Colon Carcinoma Metastatic in the Lung (tissue), 2 donors: ENCODE results near the gene SF3B5.

DNA sequence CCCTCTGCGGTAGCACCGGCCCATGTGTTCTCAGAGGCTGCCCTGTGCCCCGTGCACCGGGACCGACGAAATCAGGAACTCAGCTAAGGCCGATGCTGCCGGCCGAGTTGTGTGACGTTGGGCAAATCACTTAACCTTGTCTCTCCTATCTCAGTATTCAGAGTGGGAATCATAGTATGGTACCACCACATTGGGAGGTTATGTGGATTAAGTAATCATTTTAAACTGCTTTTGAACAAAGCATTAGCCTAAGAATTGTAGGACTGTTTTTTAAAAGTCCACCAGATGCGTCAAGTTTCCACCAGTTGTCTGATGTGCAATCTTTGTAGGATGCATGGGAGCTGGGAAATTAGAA lies 26.6 kb upstream of the FUCA2 start:
- PRO-cap, 2 experiments: peak in 1 of 2 experiments; most common minus-strand start position 81 of the sequence (in 1)

DNA sequence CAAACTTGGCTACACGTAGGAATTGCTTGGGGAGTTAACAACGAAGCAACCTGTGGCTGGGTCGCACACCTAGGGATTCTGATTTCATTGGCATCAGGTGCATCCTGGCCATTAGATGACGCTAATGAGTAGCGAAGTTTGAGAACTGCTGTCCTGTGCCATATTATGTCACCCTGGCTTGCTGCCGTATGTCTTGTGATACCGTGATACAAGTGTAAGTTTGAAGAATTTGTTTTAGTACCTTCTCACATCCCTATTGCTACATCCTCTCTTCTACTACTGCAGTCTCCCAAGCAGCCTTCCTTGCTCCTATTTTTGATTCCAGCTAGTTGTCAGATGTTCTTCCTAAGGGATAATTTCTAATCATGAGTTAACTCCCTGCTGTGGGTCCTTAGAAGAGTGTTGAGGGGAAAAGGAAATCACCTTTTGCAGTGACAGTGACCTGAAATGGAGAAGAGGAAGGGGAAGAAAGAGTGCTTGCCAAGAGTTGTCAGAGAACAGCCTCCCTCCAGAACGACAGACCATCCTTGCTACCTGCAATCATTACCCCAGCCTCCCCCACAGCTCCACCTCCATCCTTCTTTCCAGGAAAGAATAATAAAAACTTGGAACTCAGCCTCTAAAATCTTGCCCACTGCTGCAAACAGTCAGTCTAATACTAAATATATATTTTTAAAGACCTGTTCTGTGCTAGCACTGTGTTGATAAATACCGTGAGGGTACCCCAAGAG lies 28.5 kb upstream of the FUCA2 start:
- PRO-cap, 2 experiments: peak in 2 of 2 experiments; most common minus-strand start position 522 of the sequence (in 2)

DNA sequence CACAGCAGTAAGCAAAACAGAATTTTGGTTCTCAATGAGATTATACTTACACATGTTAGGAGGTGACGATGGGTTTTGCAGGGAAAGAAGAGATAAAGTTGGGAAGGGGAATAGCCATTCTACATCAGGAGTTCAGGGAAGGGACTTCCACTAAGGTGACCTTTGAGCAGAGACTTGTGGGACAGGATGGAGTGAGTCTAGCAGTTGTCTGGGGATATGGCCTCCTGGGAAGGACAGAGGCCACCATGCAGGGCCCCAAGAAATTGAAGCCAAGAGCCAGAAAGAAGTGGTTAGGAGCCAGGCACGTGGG lies 66.6 kb downstream of the PHACTR2 start:
- PRO-cap, 2 experiments: no peak in any of the 2 experiments

GRCh38 chr6:144064391-144064864 lies 30.9 kb downstream of the SF3B5 start:
- PRO-cap, 2 experiments: peak in 2 of 2 experiments; most common plus-strand start chr6:144064742 (in 1); most common minus-strand start chr6:144064691 (in 2)

DNA sequence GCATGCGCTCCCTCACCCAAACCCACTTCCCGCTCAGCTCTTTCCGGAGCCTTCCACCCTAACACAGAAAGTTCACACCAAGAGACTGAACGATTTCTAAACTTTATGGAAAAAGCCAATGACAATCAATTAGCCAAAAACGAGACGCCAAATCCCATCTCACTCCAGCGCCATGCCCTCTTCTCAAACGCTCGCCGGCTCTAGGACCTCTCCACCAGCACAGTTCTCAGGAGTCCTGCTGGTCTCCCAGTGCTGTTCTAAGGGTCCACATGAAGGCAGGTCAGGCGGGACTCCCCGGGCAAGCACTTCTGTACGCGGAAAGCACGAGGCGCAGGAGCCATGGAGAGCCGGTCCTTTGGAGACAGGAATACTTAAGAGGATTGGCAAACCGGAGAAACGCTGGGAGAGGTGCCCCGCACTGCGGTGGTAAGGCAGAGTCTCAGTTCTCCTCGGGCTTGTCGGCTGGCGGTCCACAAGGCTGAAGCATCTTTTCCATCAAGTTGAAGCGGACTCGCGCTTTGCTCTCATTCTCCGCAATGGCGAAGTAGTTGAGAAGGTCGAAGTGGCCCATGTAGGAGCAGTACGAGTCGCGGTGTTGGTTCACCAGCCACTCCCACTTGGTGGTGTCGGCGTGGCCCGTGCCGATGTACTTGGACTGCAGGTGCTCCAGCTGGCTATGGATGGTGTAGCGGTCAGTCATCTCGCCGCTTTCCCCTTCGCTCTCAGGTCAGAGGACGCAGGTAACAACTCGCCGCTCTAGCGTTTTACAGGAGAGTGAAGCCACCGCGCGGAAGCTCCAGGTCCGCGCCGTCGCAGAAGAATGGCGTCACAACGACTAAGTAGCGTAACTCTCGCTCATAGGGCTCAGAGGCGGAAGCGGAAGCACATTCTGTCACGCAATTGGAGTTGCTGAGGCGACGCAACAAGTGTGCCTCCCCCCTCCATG lies at the start of gene SF3B5:
TSS of gene SF3B5 (minus strand) at position 776 of the 946 bp plus-strand sequence.
- PRO-cap, 2 experiments: peak in 2 of 2 experiments; most common minus-strand start position 812 of the sequence (in 1)

- PRO-cap, 2 experiments: no peak in any of the 2 experiments
These were observed 9.4 kb downstream of the STX11 start for GRCh38 chr6:144159733-144160130.

DNA sequence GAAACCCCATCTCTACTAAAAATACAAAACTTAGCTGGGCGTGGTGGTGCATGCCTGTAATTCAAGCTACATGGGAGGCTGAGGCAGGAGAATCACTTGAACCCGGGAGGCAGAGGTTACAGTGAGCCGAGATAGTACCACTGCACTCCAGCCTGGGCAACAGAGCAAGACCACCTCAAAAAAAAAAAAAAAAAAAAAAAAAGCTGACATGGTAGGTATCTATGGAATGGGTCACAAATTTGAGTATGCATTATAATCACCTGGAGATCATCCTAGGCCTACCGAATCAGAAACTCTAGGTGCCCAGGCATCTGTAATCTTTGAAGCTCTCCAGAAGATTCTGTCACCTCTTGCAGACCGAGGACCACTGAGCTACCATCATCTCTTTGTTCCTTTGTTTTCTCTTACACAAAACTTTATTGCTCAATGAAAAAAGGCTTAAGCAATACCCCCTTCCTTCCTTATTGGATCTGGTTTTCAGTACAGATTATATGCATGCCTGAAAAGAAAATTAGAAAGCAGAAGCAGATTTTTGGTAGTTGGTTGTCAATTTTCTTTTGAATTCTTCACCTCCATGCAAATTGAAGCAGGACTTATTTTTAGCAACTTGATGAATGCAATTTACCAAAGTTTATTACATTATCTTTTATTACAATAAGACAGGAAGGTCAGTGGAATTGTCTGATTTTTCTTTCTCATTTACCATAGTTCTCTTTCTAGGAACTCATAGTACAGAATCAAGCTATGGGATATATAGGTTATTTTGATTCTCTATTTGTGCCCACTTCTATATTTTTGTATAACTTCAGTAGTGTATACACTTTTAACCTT lies 31.3 kb downstream of the STX11 start:
- PRO-cap, 2 experiments: no peak in any of the 2 experiments

- PRO-cap, 2 experiments: no peak in any of the 2 experiments
These were observed 19.7 kb upstream of the UTRN start for GRCh38 chr6:144265305-144265873.

- PRO-cap, 2 experiments: peak in 1 of 2 experiments; most common plus-strand start chr6:144330778 (in 1); most common minus-strand start chr6:144330668 (in 1)
These were observed 45.6 kb downstream of the UTRN start for GRCh38 chr6:144330524-144331273.

GRCh38 chr6:144364602-144365040 lies 79.5 kb downstream of the UTRN start:
- PRO-cap, 2 experiments: no peak in any of the 2 experiments

GRCh38 chr6:144557063-144557632 lies 272.0 kb downstream of the UTRN start:
- PRO-cap, 2 experiments: no peak in any of the 2 experiments

GRCh38 chr6:144560016-144560557 lies 275.0 kb downstream of the UTRN start:
- PRO-cap, 2 experiments: no peak in any of the 2 experiments

DNA sequence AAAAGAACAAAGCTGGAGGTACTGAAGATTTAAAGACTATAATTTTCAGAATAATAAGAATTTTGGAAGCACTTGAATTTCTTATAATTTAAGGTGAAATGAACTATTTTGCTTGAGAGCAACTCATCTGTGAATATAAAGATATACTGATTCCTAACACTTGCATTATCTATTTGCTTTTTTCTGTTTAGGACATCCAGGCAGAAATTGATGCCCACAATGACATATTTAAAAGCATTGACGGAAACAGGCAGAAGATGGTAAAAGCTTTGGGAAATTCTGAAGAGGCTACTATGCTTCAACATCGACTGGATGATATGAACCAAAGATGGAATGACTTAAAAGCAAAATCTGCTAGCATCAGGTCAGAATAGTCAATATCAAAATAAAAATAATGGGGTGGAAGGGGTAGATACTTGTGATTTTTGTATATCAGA lies 393.1 kb downstream of the UTRN start:
- PRO-cap, 2 experiments: no peak in any of the 2 experiments

GRCh38 chr6:145372666-145373310 lies 362.5 kb downstream of the EPM2A start:
- PRO-cap, 2 experiments: no peak in any of the 2 experiments

GRCh38 chr6:145804375-145804934 lies 10.1 kb downstream of the FBXO30 start:
- PRO-cap, 2 experiments: no peak in any of the 2 experiments

DNA sequence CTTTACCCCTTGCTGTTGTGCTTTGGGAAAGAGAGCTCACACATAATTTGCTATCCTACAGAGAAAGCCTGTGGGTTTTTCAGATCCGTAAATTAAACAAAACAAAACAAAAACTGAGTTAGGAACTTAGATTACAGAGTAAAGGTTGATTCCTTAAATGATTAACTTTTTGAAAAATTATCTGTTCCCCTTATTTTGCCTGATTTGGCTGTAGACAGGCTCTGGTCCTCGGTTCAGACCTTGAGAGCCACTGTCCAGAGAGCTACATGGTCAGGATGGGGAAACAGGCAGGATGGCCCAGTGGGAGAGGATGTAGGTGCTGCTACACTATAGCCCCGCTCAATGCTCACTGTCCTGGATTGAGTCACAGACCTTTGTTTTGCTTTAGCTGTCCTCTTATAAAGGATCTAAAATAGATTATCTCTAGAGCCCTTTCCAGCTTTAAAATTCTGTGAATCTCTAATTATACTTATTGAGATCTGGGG lies 1.2 kb upstream of the FBXO30 start:
- PRO-cap, 2 experiments: no peak in any of the 2 experiments

DNA sequence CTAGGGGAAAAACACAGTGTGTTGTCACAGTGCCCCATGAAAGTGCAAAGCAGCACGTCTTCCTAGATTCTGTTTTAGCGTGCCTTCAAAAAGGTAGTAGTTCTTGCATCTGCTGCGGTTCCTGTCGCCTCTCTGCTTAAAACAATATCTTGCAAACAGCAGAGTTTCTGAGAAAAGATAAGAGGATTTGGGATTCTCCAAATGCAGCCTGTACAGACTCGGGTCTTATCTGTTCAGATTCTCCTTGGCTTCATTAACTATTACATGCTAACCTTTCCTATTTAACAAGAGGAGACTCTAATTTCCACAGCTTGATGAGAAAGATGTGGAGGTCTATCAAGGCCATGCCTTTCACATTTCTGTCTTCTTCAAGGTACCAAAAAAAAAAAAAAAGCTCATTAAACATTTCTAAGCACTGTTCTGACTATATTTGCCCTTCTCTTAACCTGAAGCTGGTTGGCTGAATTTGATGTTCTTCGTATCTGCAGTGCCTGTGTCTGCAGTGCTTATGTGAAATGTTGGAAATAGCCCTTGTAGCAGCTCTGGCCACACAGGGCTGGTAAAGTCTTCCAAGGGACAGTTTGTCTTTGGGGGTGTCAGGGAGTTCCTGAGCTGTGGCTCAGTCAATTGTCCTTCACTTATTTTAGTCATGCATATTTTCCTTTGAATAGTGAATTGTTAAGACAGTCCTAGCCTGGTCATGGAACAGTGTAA lies 297.6 kb downstream of the ADGB start:
- PRO-cap, 2 experiments: no peak in any of the 2 experiments

DNA sequence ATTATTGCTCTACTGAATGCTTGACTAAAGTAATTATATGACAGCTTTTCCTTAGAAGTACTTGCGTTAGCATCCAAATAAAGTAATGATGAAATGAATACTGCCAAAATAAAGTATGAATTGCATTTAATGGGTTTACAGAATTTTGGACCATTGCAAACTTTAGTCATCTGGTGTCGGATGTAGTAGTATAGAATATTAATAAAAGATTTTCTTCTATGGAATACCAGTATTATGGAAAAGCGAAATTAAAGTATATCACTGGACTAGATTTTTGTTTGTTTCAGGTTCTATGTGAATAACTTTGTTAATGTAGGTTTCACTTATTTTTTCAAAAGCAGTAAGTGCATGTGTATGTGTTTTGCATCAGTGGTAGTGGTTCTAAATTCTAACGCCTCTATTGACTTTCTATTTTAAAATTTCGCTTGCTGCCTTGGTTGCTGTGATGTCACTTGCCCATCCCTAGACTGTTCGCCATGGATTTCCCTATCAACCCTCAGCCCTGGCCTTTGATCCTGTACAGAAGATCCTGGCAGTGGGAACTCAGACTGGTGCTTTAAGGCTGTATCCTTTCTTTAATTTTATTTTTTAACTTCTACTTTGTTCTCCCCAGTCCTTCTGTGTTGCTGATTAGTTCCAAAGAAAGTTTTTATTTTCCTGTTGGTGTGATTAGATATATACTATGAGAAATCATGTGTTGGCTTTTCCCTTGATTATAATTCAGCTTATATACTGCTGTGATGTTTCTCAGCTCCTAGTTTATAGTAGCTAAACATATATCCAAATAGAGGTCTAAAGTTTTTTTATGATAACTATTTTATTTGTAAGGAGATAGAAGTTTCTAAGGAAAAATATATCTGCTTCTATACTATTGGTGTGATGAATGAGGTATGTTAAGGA lies 1.5 kb downstream of the STXBP5 start:
- PRO-cap, 2 experiments: no peak in any of the 2 experiments

DNA sequence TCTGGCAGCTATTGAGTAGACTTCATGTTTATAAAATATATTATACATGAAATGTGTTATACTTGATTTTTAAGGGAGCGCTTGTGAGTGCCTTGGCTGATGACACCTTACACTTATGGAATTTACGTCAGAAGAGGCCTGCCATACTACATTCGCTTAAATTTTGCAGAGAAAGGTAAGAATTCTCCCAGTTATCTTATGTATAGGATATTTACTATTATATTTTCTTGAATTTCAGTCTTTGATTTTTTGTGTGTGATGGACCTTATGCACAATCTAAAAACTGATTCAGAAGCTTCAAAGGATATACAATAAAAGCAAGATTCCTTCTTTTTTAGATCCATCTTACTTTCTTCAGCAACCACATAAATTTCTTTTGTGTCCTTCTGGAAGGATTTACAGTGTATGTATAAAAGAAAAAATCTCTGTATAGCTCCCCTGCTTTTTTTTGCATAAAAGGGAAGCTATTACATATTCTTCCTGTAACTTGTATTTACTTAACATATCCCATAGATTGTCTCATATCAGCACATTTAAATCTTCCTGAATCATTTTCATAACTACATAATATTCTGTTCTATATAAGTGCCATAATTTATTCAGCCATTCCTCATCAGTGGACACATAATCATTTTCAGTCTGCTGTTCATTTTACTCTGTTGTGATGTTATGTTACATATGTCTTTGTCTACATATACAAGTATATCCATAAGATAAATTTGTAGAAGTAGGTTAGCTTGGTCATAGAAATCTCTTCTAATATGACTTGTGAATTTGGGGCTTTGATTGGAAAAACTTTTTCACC lies 35.1 kb downstream of the STXBP5 start:
- PRO-cap, 2 experiments: no peak in any of the 2 experiments

DNA sequence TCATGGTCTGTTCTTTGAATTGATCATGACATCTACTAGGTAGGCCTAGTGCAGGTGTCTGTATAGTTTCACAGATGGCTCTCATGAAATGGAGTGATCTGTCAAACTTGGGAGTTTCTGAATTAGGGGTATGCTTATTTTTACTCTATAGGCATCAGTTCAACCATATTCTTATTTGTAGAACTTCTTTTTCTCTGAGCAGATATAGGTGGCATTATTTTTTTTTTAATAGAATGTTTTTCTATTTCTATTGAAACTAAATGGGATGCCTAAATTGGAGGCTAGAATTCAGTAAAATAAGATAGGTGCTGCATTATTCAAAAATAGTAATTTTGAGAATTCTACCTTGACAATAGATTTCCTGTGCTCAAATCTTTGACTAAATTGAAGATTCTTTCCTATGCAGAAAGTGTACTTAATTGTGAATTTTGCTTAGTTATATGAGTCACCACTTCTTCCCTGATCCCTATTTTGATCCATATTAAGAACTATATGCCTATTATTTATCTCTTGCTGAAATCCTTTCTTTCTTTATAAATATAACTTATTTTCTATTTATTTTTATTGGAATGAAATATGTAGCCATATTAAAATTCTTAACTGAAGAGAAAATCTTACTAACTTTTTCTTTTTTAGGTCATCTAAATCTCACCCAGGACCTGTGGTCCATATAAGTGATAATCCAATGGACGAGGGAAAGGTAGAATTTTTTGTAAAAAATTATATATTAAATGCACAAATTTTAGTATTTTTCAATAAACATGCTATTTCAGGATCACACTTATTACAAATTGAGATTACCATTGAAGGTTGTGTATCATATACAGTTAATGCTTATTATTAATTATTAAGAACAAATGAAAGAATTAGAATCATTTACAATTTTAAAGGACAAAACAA lies 57.7 kb downstream of the STXBP5 start:
- PRO-cap, 2 experiments: no peak in any of the 2 experiments